ENCODE data around the genes CNTNAP1 and PTGES3L.

GRCh38 chr17:42678925-42679495 lies 2.2 kb upstream of the PLEKHH3 start:
- PRO-cap, 3 experiments = peak in 1 of 3 experiments; most common plus-strand start chr17:42679041 (in 1); most common minus-strand start chr17:42679049 (in 1)

- PRO-cap, 3 experiments = no peak in any of the 3 experiments
These were observed at the start of gene CNTNAP1 for GRCh38 chr17:42682162-42683355. Gene CNTNAP1 (plus strand): TSS chr17:42682531.

DNA sequence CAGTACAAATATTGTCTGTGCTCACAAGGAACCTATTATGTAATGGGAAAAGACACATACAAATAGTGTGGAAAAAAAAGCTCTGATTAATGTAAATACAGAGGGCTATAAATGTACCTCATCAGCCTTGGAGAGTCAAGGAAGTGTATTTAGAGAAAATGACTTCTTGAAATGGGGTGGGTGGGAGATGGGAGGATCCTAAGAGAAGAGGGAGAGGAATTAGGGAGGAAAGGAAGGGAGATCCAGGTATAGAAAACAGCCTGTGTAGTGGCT lies 6.5 kb downstream of the CNTD1 start:
- PRO-cap, 3 experiments = peak in 3 of 3 experiments; most common plus-strand start position 138 of the sequence (in 3)

DNA sequence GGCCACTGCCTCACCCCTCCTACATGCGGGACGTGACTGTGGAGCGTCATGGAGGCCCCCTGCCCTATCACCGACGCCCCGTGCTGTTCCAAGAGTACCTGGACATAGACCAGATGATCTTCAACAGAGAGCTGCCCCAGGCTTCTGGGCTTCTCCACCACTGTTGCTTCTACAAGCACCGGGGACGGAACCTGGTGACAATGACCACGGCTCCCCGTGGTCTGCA lies 688 bp downstream of the AOC3 start:
- PRO-cap, 3 experiments = no peak in any of the 3 experiments

DNA sequence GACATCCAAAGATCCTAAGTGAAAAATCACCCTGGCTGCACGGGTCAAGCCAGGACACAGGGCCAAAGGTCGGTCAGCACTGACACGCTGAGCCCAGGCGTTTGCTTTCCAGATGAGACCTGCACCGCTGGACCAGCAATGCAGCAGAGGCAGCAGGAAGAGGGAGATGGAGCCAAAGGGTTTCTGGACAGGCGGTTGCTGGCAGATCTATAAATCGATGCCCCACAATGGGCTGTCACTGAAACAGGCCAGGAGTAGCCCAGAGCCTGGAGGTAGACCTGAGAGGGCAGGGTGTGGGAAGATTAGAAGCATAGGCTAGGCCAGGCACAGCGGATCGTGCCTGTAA lies 13.8 kb upstream of the G6PC1 start:
- PRO-cap, 3 experiments = no peak in any of the 3 experiments

- PRO-cap, 3 experiments = no peak in any of the 3 experiments
These were observed 9.0 kb upstream of the G6PC1 start for GRCh38 chr17:42891562-42892103.

DNA sequence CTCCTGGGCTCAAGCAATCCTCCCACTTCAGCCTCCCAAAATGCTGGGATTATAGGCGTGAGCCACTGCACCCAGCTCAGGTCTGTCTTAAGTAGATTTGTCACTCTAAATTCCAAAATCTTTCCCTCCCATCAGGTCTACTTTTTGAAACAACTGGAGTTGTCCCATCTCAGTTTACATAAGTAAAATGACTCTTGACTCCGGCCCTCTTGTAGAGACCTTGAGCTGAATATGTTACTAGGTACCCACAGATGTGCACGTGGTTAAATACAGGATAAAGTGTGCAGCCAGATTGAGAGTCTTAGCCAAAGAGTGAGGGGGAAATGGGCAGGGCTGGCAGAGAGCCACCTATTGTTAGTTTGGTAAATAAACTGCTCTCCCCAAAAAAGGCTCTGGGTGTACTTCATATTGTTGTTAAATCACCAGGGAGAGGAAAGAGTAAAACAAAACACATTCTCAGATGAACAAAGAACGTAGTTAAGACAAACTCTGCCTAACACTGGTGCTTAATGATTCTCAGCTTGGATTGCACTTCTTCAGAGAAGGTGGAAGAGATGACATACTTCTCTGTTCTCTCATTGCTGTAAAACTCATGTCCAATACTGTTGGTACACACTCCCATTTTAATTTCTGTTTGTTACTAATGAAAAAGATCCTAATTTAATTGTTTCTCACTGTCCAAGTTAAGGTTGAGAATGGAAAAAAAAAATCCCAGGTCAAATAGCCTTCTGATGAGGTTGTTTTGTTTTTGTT lies 20.4 kb downstream of the G6PC1 start:
- PRO-cap, 3 experiments = peak in 3 of 3 experiments; most common plus-strand start position 531 of the sequence (in 3)

GRCh38 chr17:42979752-42980676 lies at the start of gene PTGES3L:
Gene PTGES3L (minus strand): TSS chr17:42980080.
- PRO-cap, 3 experiments = peak in 3 of 3 experiments; most common plus-strand start chr17:42980565 (in 3); most common minus-strand start chr17:42980386 (in 1)

DNA sequence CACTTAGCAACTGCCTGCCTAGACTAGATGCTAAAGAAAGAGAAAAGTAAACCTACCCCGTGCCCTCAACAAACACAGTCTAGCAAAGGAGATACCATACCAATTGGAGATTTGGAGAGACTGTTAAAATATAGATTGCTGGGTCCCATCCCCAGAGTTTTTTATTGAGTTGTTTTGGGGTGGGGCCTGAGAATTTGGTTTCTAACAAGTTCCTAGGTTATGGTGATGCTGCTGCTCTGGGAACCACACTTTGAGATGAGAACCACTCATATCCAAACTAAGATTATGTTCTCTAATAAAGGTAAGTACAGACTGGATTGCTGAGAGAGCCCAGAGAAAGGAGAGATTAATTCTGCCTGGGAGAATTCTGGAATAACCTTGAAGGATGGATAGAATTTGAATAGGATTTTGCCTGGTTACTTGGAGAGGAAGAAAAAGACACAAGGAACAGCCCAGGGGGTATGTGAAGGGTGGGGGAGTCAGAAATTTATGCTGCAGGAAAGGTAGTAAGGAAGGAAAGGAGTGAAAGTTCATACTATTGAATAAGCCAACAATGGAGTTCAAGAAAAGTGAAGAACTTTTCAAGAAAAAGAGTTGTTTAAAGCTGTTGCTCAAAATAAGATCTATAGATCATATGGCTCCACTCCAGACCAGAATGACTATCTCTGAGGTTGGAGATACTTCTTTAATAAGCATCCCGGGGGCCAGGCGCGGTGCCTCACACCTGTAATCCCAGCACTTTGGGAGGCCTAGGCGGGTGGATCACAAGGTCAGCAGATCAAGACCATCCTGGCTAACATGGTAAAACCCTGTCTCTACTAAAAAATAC lies 3.0 kb upstream of the RPL27 start:
- PRO-cap, 3 experiments = no peak in any of the 3 experiments

DNA sequence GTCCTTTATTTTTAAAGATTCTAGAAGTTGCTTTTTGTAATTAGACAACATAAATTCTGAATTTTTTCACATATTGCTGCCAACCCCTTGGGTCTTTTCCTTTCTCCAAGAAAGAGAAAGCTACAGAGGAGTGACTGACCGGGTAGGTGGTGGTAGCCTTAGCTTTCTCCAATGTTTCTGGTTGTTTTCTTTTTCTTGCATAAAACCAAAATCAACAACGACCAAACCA lies 993 bp downstream of the BRCA1 start:
- PRO-cap, 3 experiments = no peak in any of the 3 experiments

GRCh38 chr17:43193257-43193905 lies 18.3 kb upstream of the TMEM106A start:
- PRO-cap, 3 experiments = no peak in any of the 3 experiments

DNA sequence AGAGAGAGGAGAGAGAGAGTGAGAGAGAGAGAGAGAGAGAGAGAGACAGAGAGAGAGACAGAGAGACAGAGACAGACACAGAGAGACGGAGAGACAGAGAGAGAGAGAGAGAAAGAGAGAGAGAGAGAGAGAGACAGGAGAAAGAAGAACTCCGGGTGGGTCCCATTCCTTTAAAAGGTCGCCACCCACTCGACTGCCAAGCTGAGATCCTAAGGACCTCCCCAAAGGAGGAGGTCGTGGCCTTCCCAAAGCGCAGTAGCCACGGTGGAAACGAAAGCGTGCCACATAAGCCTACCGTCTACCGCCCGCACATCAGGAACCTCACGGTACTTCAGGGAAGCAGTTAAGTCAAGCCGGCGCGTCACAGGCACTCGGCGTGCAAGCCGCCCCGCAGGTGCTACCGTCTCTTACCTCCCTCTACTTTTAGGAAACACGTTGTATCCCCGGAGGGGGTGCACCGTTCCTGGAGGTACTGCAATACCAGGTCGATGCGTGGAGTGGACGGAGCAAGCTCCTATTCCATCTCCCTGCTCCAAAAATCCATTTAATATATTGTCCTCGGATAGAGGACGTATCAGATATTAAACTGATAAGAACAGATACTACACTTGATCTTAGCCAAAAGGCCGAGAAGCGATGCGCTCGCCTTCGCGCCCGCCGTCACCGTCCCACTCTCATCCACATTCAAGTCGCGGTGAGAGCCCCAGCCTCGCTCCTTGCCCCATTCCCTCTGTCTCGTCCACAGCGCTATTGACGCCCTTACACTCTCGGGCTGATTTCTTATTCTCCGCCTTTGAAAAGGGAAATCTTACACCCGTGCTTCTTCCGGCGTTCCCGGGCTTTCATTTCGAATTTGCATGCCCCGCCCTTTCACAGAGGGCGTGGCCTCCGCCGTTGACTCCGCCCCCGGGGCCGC lies 23.2 kb upstream of the CCDC200 start:
- PRO-cap, 3 experiments = peak in 3 of 3 experiments; most common plus-strand start position 315 of the sequence (in 2); most common minus-strand start position 325 of the sequence (in 2)

DNA sequence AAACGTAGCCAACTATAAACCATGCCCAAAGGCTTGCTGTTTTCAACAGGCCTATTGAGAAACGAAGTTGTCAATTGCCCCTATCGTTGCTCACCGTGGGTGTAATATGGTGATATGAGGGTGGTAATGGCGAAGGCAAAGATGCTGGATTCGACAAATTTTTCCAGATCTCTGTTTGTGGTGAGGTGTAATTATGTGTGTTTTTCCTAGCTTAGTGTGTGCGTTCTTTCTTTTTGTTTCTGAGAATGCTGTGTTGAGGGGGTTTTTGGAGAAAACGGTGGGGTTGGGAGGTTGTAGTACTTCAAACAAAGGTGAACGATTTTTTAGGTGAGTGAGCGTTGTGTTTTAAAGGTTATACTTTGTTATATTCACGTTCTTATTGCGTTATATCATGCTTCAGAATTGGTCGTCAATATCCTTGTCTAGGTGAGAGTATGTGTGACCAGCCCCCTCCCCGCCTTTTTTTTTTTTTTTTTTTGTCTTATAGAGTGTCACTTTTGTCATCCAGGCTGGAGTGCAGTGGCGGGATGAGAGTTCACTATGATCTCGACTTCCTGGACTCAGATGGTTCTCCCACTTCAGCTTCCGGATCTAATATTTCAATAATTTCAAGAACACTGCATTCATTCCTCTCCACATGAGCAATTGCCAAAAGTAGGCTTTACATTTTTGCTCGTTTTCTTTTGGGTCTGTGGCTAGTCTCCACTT lies 82.9 kb upstream of the ARL4D start:
- PRO-cap, 3 experiments = peak in 3 of 3 experiments; most common plus-strand start position 153 of the sequence (in 2)

DNA sequence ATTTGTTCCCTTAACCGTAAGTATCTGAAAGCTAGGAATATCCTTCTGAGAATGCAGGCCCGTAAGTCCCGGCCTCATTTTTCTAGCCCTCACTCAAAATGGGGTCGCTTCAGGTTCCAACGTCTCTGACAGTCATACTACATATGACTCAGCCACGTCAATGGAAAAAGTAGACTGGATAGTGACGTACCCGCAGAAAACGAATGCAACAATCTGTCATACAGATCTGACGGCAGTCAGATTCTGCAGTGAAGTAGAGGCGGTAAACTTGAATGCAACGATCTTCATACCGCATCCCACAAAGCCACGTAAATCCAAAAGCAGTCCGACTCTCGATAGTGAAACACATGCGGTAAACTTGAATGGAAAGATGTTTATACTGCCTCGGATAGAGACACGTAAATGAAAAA lies 38.5 kb upstream of the ARL4D start:
- PRO-cap, 3 experiments = peak in 3 of 3 experiments; most common plus-strand start position 235 of the sequence (in 2); most common minus-strand start position 99 of the sequence (in 1)

GRCh38 chr17:43409619-43410094 lies 10.9 kb downstream of the ARL4D start:
- PRO-cap, 3 experiments = no peak in any of the 3 experiments

- PRO-cap, 3 experiments = no peak in any of the 3 experiments
These were observed 20.2 kb downstream of the ARL4D start for GRCh38 chr17:43418727-43419655.

DNA sequence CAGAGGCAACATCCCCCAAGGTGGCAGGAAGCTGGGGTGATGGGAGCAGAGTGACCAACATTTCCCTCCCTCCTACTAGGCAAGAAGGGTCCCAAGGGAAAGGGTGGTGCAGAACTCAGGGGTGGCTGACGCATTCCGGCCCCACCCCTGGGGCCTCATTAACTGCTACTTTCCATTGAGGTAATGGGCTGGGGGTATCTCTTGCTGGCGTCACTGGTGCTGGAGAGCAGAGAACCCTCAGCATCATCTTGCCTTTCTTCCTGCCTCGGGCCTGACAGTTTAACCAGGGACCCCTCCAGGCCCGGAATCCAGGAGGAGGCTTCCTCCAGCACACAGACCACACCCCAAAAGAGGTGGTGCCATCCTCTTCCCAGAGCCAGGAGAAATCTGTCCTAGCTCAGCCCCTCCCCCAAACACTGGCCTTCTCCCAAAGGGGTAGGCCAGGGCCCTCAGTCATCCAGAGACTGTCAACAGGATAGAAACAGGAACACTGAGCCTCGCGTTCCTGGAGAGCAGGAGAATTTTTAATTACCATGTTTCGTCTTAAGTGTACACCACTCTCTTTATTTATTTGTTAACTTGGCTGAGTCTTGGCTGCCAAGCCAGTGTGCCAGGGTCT lies 5.3 kb downstream of the ETV4 start:
- PRO-cap, 3 experiments = peak in 1 of 3 experiments; most common plus-strand start position 470 of the sequence (in 1); most common minus-strand start position 308 of the sequence (in 1)

- PRO-cap, 3 experiments = no peak in any of the 3 experiments
These were observed 6.2 kb upstream of the ETV4 start for GRCh38 chr17:43552153-43552895.

DNA sequence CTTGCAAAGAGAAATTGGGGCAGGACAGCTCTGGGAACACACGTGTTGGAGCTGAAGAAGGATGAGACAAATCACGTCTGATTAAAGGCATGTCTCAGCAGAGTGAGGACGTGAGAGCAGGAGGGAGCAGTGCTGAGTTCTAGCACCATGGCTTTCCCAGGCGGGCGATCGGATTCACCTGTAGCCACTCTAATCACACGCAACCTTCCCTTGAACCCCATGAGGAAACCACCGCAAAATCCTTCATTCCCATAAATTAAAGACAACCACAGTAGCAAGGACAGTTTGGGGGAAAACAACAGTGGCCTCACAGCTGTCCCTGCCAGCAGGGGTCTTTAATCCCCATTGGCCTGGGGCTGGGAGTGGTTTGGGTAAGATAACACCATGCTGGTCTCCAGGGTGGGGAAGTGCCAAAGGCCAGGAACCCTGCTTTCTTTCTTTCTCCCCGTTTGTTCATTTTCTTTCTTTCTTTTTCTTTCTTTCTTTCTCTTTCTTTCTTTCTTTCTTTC lies 5.1 kb downstream of the MEOX1 start:
- PRO-cap, 3 experiments = no peak in any of the 3 experiments

DNA sequence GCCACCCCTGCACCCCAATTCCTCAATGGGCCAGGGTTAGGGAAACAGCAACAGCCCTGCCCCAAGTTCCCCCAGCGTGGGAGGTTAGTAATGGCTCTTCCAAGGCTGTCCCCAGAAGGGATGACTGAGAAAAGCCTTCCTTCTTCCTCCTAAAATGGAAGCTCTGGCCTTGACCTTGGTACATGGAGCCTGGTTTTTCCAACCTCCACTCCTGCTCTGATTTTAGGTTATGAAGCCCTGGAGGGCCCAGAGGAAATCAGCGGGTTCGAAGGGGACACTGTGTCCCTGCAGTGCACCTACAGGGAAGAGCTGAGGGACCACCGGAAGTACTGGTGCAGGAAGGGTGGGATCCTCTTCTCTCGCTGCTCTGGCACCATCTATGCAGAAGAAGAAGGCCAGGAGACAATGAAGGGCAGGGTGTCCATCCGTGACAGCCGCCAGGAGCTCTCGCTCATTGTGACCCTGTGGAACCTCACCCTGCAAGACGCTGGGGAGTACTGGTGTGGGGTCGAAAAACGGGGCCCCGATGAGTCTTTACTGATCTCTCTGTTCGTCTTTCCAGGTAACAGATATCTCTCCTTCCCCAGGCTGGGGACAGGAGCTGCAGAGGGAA lies 1.5 kb downstream of the CD300LG start:
- PRO-cap, 3 experiments = no peak in any of the 3 experiments